M059J (cell line): ENCODE results near the gene SPDYE8.

GRCh38 chr7:66678679-66679387 is 50.2 kb downstream of the KCTD7 start:
- RAMPAGE, long total RNA: no peak

GRCh38 chr7:66792826-66793247 is 52.3 kb downstream of the RABGEF1 start:
- RAMPAGE, long total RNA: no peak

- RAMPAGE, long total RNA: no peak
These were observed 75.3 kb upstream of the TMEM248 start for GRCh38 chr7:66845652-66846146.

DNA sequence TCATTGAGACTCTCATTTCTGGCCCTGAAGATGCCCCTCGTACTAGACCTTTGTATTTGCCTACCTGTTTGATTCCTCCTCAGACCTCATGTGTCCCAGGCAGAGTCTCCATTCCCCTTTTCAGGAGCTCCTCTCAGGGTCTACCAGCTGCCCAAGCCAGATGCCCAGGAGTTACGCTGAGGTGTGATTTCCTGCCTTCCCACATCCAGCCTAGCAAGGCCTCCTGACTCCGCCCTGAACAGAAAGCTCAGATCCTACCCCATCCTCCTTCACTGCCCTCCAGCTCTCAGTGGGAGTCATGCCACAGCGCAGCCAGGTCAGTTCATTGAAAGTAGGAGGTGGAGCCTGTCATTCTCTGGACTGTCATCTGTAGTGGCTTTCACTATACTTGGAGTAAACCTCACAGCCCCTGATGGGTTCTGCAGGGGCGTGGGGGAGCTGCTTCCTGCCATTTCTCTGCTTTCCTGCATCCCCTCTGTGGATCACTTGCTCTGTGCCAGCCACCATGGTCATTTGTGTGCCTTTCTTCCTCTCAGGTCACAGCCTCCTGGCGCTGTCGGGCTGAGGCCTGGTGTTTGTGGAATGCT is 61.3 kb upstream of the TMEM248 start:
- RAMPAGE, long total RNA: no peak

GRCh38 chr7:67017775-67018175 is 21.1 kb downstream of the TYW1 start:
- RAMPAGE, long total RNA: no peak

- RAMPAGE, long total RNA: no peak
These were observed 462.1 kb downstream of the SPDYE21 start for GRCh38 chr7:67738718-67739345.

GRCh38 chr7:69534585-69534971 is 63.7 kb upstream of the AUTS2 start:
- RAMPAGE, long total RNA: no peak

- RAMPAGE, long total RNA: no peak
These were observed 47.5 kb downstream of the AUTS2 start for GRCh38 chr7:69645772-69646139.

DNA sequence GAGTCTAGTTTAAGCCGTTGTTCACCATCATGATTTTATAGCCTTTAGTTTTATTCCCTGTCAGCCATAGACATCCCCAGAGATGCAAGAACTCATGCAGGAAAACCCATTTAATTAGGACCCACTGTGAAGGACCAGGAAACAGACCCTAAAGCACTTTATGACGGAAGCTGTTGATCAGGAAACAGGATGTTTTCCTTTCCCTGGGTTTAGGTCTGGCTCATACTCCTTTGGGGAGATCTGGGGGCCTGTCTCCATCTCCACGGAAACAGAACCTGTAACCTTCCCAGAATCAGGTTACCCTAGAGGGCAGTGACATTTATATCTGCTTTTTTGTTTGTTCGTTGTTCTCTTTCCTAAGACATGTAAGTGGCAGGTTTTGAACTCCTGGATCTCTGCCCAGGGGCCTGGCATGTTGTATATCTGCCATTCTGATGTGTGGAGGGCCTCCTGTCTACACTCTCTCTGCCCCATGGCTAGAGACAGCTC is 657.2 kb upstream of the GALNT17 start:
- RAMPAGE, long total RNA: no peak

DNA sequence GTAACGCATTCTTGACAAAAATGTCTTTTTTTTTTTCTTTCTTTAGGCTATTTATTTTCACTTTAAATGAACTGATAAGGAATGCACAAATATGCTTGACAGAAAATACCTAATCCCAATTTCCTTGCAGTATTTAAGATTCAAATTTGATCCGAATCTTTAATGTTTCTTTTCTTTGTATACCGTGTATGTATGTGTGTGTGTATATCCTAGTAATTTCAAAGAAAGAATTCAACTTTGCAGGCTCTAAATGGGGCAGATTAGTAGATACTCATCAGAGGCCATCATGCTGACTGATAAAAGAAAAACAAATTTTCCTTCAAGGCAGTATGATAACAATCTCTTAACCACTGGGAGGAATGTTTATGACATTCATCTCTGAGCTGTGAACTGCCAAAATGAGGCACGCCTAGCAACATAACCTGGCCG is 343.8 kb upstream of the GALNT17 start:
- RAMPAGE, long total RNA: no peak

GRCh38 chr7:71206185-71206679 is 74.3 kb downstream of the GALNT17 start:
- RAMPAGE, long total RNA: no peak

GRCh38 chr7:72810254-72810954 is 17.6 kb downstream of the TYW1B start:
- RAMPAGE, long total RNA: no peak

- RAMPAGE, long total RNA: no peak
These were observed 10.4 kb upstream of the TYW1B start for GRCh38 chr7:72838251-72838885.

DNA sequence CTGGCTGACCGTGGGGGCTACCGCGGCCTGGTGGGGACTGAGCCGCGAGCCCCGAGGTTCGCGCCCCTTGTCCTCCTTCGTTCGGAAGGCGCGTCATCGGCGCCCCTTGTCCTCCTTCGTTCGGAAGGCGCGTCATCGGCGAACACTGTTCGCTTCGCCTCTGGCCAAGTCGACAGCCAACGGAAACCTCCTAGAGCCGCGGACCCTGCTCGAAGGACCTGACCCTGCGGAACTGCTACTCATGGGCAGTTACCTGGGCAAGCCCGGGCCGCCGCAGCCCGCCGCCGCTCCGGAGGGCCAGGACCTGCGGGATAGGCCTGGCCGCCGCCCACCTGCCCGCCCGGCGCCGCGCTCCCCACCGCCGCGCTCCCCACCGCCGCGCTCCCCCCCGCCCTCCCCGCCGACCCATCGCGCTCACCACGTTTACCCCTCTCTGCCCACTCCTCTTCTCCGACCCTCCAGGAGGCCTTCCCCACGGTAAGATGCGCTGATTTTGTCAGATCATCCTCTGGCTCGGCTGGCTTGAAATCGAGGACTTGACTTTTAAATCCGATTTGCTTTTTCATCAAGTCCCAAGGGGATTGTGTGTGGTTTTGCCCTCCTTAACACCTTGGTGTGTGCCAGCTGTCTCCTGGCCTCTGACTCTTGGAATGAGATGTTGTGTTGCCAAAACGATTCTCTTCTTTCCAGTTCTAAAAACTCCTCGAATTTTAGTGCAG is 553 bp downstream of the POM121 start:
- RAMPAGE, long total RNA: no peak

DNA sequence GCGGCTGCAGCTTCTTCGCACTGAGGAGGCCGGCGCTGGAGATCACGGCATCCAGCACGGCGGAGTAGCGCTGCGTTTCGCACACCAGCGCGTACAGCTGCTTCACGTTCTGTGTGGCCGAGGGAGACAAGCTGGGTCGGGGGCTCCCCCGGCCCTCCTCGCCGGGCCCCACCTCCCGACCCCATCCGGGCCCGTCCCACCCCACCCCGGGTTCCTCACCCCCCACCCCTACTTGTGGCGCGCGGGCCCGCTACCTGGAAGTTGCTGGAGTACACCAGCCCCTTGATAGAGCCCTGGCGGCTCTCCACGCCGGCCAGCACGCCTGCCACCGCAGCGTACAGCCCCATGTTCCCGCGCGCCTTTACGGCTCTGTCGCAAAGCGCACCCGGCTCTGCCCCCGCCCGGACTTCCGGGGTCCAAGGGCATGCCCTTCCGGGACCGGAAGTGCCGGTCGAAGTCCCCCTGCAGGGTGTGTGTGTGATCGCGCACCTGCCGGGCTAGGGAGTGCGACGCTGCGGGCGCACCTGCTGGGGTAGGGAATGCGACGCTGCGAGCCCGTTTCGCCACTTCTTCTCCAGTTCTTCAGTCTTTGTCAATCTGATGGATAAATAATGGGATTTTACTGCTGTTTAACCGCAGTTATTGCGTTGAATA is 14.8 kb downstream of the TRIM74 start:
- RAMPAGE, long total RNA: no peak

GRCh38 chr7:73005346-73006494 is 23.8 kb downstream of the SPDYE8 start:
- RAMPAGE, long total RNA: no peak

DNA sequence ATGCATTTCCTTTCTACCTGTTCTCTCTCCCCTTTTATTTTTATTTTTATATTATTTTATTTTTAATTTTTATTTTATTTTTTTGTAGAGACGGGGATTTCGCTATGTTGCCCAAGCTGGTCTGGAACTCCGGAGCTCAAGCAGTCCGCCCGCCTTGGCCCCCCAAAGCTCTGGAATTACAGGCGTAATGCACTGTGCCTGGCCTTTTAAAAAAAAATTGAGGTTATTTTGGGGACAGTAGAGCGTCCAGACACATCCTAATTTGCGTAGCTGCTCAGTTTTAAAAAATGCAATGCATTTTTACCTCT is 23.1 kb downstream of the SPDYE8 start:
- RAMPAGE, long total RNA: no peak

DNA sequence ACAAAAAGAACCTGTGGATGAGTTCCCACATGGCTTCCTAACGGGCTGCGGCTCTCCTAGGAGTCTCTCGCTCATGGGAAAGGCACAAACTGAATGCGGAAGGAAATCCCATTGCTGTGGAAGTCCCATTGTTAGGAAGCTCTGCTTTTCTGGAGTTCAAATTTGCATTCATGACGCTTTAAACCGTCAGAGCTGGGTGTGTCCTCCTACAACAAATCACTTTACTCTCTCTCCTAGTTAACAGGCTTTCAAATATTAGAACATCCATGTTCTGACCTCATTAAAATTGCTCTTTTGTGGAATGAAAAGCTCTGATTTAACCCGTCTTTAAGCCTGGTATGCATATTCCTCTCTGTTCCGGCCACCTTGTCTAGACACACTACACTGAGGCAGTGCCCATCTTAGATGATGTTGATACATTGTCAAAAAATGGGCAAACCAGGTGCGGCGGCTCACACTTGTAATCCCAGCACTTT is at the start of gene SPDYE8:
Gene SPDYE8, minus strand, starts transcription at position 133 of the 476 bp plus-strand sequence.
- RAMPAGE, long total RNA: no peak

DNA sequence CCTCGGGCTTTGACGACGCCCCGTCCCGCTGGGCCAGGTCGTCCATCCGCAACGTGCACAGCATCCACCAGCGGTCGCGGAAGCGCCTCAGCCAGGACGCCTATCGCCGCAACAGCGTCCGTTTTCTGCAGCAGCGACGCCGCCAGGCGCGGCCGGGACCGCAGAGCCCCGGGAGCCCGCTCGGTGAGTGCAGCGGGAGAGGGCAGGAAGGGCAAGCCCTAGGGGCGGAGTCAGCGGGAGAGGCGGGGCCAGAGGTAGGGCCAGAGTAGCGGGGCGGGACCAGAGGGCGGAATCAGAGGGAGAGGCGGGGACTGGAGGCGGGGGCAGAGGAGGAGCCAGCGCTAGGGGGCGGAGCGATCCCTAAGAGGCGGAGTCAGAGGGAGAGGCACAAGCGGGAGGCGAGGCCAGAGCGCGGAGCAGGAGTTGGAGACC is 73.5 kb downstream of the NSUN5 start:
- RAMPAGE, long total RNA: no peak

- RAMPAGE, long total RNA: no peak
These were observed 43.4 kb downstream of the FZD9 start for GRCh38 chr7:73476660-73477785.